Measurements from ENCODE around the gene FAM8A1.

DNA sequence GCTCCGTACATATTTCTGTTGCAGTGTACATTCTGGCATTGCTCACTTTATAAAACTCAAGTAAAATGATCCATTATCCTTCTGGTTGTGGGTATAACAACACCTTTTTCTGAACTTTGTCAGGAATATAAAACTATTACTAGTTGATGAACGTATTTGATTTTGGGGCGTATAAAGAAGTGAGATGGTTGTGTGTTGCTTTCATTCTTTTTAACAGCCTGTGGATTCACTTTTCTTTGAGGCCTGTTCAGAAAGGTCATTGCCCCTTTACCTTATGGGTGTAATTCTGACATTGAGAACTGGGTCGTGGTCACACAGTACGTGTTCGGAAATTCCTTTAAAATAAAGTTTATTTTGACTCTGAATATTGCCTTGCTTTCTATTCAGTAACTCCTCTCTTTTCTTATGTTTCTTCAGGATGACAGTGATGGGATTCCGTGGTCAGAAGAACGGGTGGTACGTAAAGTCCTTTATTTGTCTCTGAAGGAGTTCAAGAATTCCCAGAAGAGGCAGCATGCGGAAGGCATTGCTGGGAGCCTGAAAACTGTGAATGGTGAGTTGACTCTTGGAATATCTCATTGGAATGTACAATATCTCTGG is 127.9 kb downstream of the JARID2 start:
- RRBS, result no CpG with 5 or more reads among the region's 10 CpGs

DNA sequence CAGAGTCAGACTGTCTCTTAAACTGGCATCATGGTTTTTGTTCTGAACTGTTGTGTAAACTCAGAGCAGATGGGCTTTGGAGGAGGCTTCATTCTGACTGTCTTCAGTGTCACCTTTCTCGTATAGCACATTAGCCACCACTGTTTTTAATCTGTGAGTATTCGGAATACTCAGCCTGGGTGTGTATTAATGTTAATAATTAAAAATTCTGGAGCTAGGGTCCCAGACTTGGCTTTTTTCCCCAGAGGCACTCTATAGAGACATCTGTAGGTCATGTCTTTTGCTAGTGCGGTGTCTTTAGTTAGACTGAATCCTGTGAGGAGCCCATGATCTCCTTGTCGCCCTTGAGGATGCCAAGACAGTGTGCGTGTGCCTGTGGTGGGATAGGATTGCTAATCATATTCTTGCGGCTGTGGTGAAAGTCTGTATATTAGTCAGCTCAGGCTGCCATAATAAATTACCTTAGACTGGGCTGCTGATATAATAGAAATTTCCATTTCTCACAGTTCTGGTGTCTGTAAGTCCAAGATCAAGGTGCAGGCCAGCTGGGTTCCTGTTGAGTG is 141.1 kb downstream of the JARID2 start:
- RRBS, result no CpG with 5 or more reads among the region's 6 CpGs

DNA sequence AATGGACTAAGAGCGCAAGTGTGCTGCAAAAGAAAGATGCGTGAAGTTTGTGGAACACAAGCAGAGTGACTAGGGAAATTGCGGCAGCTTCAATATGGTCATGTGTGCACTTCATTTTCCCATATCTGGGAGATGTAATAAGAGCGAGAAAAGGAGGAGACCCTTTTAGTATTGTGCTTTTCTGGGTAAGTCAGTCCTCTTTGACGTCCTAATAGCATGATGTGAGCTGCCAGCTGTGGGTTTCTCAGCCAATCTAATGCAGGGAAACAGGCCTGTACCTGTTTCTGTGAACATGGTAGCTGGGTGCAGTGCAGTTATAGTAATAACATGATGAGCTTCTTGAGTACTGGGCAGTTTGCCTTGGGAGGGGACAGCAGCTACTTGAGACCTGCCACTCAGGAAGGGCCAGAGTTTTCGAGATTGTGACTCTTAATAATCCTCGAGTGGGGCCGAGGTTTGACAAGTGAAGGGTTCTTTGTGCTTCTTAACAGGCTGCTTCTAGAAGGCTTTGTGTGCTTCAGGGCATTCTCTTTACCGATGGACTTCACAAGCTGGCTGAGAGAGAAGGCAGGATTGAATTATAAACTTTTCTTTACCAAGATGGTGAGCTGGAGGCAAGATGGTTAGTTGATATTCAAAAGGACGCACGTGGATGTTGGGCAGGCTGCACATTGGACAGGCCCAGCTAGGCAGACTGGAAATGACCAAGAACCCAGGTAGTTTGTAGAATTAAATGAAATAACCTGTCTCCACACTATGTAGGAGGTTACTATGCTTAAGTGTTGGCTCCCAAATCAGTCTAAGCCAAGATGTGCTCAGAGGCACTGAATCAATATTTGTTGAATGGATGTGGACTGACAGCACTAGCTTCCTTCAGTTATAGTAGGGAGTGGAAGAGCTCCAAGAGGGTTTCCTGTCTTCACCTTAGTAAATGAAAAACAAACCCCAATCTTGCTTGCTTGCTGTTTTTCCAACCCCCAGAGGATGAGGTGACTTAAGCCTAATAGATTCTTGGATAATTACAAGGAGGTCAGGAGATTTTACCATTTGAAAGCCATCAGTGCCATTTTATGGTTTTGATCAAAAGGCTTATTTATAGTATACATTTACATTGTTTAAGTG is 180.3 kb downstream of the JARID2 start:
- RRBS, result no CpG with 5 or more reads among the region's 11 CpGs

DNA sequence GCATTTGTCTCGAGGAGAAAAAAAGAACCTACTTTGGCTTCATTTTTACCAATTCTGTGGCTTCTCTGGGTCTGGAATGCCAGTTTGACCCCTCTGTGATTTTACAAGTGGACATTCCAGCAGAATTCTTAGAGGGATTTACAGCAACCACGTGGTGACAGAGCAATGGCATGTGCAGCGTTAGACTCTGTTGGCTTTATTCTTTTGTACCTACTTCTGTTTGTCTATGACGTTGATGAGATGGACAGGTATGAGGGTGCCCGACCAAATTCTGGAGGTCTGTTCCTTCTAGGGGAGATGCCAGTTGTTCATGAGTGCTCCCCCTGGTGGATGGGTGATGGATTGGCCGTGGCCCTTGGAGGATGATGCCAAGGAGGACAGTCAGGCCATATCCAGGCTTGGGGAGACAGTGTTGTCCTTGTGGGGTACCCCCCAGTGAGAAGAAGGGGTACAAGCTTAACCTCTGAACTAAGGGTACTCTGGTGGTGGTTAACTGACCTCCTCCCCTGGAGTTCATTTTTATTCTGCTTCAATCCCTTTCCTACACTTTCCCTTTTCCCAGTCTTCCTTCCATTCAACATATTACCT is 198.6 kb downstream of the DTNBP1 start:
- RRBS, result no CpG with 5 or more reads among the region's 6 CpGs

DNA sequence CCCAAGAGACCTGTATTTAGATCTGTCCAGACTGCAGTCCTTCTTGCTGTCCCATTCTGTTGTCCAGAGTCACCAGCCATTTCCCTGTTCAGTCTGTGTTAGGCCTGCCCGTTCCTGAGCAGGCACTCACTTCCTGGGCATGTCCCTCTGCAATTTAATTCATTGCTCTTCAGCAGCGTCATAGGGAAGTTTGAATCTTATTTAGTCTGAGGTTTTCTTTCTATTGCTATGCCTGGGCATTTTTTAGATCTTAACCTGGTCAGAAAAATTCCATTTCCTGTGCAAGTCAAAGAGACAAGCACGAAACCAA is 190.2 kb downstream of the DTNBP1 start:
- RRBS, result no CpG with 5 or more reads among the region's 3 CpGs

GRCh38 chr6:15881180-15881496 is 218.3 kb upstream of the DTNBP1 start:
- RRBS, result no CpG with 5 or more reads among the region's 2 CpGs

GRCh38 chr6:16136970-16137687 is 8.2 kb downstream of the MYLIP start:
- RRBS, result no CpG with 5 or more reads among the region's 4 CpGs

- RRBS, result 83% methylated on average over 2 of the region's 12 CpGs
Observed at GRCh38 chr6:16267545-16267911, 29.1 kb downstream of the GMPR start.

- RRBS, result no CpG with 5 or more reads among the region's 5 CpGs
Observed at GRCh38 chr6:16267912-16268345, 29.5 kb downstream of the GMPR start.

GRCh38 chr6:16541316-16541489 is 220.1 kb downstream of the ATXN1 start:
- RRBS, result no CpG with 5 or more reads among the region's 2 CpGs

- RRBS, result no CpG with 5 or more reads among the region's 7 CpGs
Observed at GRCh38 chr6:16585711-16586307, 175.5 kb downstream of the ATXN1 start.

DNA sequence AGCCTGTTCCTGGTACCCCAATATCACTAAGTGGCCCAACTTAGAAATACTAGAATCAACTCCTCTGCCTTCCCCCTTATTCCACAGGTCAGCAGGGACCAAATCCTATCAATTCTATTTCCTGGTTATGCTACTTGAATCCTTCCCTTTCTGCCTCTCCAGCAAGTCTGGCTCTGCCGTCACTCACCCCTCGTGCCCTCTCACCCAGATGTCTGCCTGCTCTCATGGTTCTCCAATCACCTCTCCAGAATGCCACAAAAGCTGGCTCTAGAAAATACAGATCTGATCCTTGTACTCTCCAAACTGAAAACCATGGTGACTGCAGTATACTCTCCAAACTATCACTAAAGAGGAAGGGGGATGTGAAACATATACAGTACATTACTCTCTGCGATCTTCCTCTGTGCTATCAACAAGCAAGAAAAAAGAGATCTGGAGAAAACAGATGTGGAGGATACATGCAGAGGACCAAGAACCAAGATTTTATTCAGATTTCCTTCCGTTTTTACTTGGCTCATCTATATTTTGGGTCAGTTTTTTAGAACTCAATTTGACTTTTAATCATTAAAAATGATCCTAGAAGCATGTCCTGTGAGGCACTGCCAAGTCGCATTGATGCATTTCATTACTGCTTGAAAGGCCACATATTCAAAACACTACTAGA is 91.1 kb downstream of the ATXN1 start:
- RRBS, result no CpG with 5 or more reads among the region's 5 CpGs

DNA sequence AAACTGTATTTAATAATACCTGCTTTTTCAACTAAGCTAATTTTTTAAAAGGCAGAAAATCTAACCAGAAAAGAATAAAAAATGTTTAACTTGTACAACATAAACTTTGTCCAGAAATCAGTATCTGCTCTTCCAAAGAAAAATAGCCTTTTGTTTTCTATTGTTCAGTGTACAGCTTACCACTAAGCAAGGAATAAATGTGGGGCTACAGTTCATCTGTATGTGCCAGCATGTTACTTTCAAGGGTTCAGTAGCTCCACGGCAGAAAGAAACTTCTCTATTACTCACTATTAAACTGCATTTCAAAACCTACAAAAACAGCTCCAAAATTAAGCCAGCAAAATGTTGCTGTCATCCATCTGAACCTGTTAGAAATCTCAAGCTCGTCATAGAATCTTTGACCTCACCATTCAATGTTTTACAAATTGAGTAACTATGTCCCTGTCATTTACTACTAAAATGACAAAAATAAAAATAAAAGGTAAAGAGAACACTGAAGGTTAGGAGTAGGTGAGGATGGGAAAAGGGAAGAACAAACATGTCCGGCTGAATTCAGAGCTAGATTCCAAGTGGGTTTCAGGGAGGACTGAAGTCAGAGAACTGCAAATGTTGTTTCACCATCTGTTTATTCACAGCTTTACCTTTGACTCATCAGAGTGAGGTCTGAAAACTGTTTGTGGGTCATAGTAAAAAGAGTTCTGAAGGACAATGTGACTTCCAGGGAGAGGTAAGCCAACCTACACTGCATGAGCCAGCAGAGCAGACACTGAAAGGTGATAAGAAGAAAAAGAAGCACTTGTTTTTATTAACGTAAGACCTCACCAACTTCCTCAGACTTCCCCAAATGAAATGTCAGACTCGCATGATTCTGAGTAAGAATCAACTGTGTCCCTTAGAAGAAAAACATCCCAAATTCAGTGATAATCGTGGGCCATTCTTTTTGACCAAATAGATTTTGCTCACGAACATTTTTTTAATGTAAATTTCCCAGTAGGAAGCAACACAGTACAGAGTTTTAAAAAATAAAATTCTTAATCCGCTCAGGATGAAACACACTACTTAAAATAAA is 62.0 kb downstream of the ATXN1 start:
- RRBS, result no CpG with 5 or more reads among the region's 8 CpGs

DNA sequence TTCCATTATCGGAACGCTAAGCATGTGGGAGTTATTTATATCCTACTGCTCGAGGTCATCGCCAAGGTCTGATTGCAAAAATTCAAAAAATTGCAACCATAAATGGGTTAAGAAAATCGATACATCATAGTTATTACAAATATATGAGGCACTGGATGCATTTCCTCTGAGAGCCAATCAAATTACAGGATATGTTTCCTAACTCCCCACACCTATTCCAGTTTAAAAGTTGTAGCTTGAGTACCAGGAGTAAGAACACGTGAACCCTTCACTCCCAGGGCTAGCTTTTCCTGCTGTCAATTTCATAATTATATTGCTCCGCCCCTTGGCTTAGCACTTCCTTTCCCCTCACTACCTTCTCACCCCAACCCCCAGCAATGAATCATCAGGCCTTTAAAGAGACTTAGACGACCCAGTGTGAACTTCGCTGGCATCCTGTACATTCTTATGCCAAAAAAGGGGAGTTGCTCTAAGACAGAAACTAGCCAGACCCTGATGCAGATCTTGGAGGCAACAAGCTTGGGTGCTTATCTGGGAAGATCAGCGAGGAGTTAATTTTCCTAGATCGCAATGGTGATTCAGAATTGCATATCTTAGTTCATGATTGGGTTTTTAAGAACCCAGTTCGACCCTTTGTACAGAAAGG is 7.8 kb upstream of the ATXN1 start:
- RRBS, result no CpG with 5 or more reads among the region's 12 CpGs

- RRBS, result no CpG with 5 or more reads among the region's 12 CpGs
Observed at GRCh38 chr6:16804665-16805747, 43.7 kb upstream of the ATXN1 start.

- RRBS, result no CpG with 5 or more reads among the region's 12 CpGs
Observed at GRCh38 chr6:17174591-17175004, 72.7 kb downstream of the STMND1 start.

- RRBS, result 61% methylated on average over 3 of the region's 9 CpGs
Observed at GRCh38 chr6:17212405-17213153, 68.6 kb upstream of the RBM24 start.

DNA sequence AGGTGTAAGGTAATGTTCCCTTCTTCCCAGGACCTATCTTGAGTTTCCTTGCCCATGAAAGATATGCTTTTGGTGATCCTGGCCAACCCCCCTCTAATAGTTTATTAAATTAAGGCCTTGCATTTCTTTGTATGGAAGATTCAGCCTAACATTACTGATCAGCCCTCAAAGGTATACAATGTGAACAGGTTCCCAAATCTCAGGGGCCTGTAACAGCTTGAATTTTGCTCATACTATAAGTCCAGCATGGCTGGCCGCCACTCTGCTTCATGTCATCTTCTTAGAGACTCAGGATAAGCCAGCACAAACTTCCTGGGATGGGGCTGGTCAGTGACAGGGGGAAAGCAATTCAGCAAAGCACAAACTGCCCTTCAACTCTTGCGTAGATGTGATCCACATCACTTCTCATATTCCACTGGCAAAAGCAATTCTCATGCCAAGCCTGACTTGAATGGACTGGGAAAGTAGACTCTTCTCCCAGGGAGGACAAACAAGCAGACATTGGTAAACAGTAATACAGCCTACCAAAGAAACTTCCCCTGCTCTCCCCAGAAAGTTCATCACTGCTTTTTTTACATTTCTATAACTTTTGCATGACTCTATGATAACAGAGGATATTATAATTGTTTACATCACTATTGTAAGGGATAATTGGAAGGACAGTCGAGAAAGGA is 37.2 kb downstream of the RBM24 start:
- RRBS, result no CpG with 5 or more reads among the region's 3 CpGs

DNA sequence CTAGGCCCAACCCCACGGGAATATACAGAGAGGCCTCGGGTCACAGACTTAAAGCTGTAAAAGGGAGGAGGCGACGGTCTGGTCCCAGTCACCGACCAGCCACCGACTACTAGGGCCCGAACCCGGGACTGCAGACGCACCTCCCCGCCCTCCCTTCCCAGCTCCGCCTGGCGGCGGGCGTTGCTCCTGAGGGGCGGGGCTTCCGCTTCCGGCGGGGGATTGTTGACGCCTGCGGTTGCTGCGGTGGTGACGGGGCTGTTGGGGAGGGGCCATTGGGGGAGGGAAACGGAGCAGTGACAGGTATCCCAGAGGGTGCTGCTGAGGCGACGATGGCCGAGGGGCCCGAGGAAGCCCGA is at the start of gene FAM8A1:
Gene FAM8A1 (plus strand): TSS at position 222 of the 356 bp plus-strand sequence.
- RRBS, result 2% methylated on average over 7 of the region's 28 CpGs

- RRBS, result 4% methylated on average over 36 of the region's 83 CpGs
Observed at GRCh38 chr6:17600437-17601296, 565 bp downstream of the FAM8A1 start.